Bronchus fibroblast of lung (primary cell): ENCODE measurements around a stretch of chr20.

DNA sequence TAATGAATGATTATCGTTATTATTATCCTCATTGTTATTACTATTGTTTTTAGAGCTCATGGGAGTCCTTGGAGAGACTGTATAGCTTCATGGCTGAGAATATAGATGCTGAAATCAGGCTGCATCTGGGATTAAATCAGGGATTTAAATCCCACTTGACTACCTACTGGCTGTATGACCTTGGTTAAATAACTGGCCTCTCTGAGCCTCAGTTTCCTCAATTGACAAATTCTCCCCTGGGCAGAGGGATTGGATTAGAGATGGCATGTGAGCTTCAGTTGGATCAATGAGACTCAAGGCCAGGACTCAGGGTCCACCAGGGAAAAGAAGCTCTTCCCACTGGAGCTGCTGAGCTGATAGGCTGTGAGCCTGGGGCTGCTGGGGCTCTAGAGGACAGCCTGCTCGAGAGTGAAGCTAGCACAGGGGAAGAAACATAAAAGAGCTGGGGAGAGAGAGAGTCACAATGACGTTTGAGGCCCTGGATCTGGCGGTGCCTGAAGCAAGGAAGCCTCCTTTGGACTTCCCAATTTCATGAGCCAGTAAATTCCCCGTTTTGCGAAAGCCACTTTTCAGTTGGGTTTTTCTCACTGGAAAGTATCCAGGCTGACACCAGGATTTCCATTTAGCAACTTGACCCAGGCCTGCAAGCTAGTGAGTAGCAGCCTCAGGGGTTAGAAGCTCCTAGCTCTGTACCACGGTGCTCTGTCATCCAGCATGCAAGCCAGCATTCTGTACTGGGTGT, 7.4 kb upstream of the PTPN1 start:
- RAMPAGE, long total RNA, result no peak

DNA sequence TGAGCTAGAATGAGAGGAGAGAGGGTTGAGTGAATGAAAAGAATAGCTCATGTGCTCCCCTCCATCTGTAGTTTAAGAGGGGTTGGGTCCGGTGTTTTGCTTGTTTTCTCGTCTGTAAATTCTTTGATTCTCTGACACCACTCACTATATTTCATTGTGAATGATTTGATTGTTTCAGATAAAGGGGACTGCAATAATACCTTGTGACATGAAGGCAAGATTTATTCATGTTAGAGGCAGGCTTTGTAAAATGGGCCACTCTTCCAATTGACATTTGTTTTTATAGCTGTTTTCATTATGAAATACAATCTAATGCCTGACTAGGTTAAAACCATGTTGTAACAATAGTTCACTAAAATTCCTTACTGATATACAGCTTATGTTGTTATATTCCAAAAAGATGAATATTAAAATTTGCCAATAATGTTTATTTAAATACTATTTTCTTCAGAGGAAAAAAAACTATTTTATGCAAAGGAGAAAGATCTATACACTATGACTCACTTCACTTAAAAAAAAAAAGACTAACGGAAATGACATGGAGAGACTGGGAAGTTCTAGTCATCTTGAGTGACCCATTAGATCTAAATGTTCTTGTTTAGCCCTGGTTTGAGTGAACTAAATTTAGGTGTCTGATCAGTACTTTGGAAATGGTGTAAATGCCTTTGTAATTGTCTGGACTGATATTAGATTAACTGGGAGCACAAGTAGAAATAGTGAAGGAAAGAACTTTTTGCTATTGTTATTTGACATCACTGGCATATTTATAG, 3.4 kb downstream of the PTPN1 start:
- RAMPAGE, long total RNA, result no peak

GRCh38 chr20:50517423-50518005, 7.3 kb downstream of the PTPN1 start:
- RAMPAGE, long total RNA, result no peak

GRCh38 chr20:50519406-50520025, 9.3 kb downstream of the PTPN1 start:
- RAMPAGE, long total RNA, result no peak

GRCh38 chr20:50546653-50547233, 36.6 kb downstream of the PTPN1 start:
- RAMPAGE, long total RNA, result no peak

DNA sequence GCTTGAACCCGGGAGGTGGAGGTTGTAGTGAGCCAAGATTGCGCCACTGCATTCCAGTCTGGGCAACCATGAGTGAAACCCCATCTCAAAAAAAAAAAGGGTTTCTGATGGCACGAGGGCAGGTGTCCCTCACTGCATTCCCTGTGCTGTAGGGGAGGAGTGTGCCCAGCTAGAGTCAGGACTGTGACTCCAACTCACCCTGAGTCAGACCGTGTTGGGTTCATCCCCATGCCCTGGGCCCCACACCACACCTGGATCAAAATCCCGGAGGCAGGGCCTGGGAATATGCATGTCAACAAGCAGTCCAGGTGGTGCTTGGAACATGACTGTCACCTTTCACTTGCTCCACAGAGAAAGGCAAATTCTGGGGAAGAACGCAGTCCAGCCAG, 83.3 kb downstream of the PTPN1 start:
- RAMPAGE, long total RNA, result no peak

DNA sequence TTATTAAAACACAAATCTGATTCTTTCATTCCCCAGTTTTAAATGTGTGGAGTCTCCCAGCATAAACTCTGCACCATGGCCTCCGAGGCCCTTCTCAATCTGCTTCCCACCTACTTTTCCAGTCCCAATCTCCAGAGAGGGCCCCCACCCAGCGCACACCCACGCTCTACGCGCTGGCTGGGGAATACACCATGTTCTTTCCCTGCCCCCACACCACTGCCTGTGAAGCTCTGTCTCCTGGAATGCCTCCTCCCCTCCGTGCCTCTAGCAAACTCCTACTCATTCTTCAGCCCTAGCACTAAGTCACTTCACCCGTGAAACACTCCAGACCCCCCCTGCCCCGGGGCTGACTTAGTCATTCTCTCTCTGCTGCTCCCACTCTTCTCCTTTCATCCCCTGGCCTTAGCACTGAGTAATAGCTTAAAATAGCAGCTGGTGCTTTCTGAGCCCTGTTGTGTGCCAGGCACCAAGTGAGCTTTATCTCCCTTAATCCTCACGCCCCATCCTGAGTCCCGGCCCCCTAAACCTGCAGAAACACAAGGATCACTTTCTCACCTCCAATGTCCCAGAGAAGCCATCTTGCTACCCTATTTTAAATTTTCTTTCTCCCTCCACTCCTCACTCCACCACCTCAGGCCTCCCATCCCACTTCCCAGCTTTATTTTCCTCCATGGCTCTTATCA, 6.5 kb upstream of the PARD6B start:
- RAMPAGE, long total RNA, result no peak

- RAMPAGE, long total RNA, result no peak
These were observed 1.1 kb upstream of the PARD6B start for GRCh38 chr20:50730106-50730827.

DNA sequence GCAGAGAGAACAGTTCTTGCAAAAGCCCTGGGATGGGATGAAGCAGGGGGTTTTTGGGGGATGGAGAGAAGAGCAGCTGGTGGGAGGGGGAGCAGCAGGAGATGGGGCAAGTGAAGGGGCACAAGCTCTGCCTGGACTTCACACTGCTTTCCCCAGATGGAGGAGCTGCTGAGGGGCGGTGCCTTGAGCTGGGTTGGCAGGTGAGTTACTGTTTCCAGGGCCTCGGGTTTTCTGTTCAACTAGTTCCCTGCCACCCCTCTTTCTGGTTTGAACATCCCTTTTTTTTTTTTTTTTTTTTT, 5.4 kb downstream of the BCAS4 start:
- RAMPAGE, long total RNA, result no peak

GRCh38 chr20:50804802-50805127, 9.9 kb downstream of the BCAS4 start:
- RAMPAGE, long total RNA, result no peak

- RAMPAGE, long total RNA, result no peak
These were observed 3.3 kb downstream of the DPM1 start for GRCh38 chr20:50955110-50955337.

DNA sequence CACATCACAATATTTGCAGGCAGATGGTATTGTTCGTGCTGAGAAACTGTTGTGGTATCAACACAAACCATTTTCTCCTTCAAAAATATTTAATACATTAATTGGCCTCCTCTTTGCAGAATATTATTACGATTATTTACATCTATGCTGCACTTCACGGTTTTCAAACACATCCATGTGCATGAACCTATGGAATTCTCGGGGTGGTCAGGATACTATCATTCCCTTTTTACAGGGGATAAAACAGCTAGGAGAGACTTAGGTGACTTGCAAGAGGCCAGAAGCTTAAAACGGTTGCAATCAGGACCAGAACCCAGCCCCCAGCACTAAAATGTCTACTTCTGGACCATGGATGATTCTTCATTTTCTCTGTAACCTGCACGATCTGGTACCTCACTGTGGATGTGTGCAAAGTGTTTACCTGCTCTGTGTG, 85.0 kb upstream of the KCNG1 start:
- RAMPAGE, long total RNA, result no peak

GRCh38 chr20:51402141-51402550, 140.4 kb downstream of the NFATC2 start:
- RAMPAGE, long total RNA, result no peak

GRCh38 chr20:51413658-51414380, 128.7 kb downstream of the NFATC2 start:
- RAMPAGE, long total RNA, result no peak

GRCh38 chr20:51473599-51474542, 68.6 kb downstream of the NFATC2 start:
- RAMPAGE, long total RNA, result no peak

DNA sequence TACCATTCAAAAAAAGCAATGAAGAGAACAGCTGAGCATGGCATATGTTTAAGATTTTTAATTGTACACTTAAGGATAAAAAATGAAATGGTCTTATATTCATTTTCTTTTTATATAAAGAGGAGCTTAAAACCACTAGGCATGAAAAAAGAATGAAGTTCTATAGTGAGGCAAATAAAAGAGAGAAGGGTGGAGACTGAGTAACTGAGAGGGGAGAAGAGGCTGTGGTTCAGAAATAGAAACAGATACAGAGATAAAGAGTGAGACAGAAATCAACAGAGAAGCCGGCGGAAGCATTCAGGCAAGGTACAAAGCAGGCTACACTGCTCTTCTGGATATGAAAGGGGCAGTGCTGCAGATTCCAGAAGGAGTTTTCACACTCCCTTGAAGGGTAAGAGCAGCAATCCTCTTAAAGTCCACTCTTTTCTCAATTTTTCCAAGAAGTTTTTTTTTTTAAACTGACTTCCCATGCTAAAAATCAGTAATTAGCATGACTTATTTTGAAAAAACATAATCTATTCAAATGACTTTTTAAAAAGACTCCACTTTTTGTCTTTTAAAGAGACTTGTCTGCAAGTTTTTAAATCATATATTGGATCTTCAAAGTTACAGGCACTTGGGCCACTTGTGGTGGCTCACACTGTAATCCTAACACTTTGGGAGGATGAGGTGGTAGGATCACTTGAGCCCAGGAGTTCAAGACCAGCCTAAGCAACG, 29.8 kb downstream of the NFATC2 start:
- RAMPAGE, long total RNA, result no peak

- RAMPAGE, long total RNA, result no peak
These were observed 7.6 kb downstream of the NFATC2 start for GRCh38 chr20:51534730-51535555.

DNA sequence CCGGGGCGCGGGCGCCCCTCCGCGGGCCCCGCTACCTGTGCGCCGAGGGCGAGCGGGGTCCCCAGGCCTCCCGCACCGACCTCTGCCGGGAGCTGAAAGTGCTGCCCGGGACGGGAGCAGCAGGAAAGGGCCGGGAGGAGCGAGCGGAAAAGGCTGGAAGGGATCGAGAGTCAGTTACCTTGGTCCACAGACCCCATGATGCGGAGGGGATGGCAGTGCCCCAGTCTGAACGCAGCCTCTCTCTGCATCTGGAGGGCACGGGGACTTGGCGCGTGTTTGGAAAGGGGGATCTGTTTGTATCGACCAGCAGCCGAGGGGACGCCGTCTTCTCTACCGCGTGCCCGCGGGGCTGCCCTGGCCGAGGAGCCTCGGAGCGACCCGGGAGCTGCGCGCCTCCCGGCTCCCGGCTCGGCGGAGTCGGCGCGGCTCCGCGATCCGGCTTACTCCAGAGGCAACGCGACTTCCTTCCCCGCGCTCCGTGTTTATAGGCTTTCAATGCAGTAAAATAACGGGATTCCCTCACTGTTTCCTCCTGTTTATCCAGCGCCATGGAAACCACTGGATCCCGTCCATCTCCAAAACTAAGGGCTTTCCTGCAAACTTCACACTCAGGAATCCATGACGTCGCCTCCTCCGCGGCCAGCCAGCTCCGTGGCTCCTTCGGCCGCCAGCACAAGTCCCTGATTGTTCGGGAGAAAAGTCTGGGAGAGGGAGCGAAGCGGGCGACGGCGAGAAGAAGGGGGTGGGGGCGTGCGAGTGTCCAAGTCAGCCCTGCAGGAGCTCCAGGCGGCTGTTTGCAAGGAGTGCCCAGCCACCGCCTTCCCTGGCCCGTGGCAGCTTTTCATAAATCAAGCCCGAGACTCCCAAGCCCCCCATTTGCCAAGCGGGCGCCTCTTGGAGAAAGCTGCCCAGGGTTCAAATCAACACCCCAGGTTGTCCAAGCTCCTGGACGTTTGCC, 20.1 kb upstream of the NFATC2 start:
- RAMPAGE, long total RNA, result no peak

DNA sequence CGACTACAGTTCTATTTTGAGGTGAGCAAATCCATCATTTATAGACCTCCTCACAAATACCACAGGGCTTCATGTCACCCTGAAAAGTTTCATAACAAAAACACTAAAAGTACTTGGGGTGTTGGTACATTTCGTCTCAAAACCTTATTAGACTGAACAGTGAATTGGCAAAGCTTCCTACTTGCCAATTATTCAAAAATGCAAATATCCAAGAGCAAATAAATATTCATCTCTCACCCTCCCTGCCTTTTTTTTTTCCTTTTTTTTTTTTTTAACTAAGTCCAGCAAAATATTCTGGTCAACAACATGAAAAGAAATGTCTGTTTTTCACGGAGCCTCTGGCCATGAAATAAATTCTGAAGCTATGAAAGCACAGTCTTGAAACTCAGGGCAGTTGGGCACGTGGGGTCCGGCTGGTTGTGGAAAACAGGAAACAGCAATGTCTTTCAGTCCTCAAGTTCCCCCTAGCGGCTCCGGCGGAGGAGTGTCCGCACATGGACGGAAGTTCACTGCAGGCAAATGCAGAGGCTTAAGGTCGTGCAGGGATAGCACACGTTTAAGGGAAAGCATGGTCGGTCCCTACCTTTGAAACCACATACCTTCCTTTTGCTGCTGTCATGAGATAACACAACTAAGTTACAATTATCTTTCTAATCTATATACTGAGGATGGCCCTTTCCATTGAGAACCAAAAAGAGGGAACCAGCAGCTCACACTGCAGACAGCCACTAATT, 52.4 kb upstream of the NFATC2 start:
- RAMPAGE, long total RNA, result no peak

DNA sequence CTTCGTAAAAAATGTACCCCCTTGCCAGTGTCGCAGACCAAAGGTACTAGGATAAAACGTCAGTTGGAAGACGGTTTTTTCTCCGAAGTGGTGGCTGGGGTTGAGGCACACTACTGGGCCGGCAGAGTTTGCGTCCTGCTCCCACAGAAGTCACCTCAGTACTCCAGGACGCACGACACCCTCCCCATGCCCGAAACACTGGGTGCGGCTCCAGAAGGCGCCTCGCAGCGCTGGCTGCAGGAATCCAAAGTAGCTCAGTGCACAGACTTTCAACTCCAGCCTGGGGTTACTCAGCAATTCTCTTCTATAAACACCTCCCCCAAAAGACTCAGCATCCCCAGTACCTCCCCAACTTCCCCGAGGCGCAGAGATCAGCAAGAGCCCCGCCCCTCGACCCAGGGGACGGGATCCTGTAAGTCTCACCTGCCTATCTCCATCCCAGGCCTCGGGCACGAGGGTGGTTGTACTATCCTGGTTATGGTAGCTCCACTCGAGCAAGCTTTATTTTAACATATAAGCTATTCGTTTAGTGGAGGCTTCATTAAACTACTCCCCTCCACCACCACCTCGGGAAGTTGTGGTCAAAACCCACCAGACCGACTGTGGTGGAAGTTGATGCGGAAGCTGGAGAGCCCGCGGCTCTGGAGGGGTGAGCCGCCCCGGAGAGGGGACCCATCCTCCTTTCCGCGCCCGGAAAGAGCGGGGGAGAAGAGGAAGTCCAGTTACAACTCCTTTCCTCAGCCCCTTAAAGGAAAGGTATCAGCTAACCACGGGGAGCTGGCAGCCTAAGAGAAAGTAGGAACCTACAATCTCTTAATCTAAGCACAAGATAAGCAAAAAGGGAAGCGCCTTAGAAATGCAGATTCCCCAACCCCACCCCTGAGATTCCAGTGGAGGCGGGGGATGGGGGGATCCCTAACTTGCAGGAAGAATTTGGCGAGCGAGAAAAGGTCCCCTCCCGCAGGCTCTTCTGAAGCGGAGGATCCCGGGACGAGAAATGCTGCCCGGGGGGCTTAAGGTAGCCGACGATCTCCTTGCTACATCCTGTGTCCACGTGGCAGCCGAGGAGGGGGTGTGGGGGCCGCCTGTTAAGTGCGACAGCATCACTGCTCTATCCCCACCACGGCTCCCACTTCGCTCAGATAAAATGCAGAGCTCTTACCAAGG, 87.8 kb downstream of the ZFP64 start:
- RAMPAGE, long total RNA, result no peak